Vein endothelial cell (primary cell): ENCODE results near the genes APC2 and ONECUT3.

GRCh38 chr19:1110116-1110367, 6.2 kb downstream of the GPX4 start:
- CAGE, long polyA plus RNA: no peak

- CAGE, long polyA plus RNA: no peak
Observed at GRCh38 chr19:1154093-1154569, 19.9 kb downstream of the SBNO2 start.

GRCh38 chr19:1257868-1258008, 9.4 kb downstream of the MIDN start:
- CAGE, long polyA plus RNA: no peak

DNA sequence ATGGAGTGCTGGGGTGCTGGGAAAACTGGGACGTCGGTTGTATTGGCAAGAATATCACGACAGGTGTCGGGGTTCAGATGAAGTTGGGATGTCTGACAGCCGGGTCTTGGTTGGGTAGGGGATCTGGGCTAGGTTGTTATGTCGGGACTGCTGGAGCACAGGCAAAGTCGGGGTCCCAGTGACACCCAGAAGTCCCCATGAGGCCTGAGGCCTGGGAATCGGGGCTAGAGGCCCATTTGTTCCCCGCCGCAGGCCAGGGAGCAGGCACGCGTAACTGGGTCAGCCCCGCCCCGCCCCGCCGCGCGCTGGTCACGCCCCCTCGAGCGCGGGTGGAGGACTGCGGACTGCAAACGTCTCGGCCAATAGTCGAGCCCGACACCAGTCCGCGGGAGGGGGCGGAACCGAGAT, 323 bp upstream of the CIRBP start:
- CAGE, long polyA plus RNA: no peak

GRCh38 chr19:1291749-1292193, 6.1 kb downstream of the EFNA2 start:
- CAGE, long polyA plus RNA: no peak

DNA sequence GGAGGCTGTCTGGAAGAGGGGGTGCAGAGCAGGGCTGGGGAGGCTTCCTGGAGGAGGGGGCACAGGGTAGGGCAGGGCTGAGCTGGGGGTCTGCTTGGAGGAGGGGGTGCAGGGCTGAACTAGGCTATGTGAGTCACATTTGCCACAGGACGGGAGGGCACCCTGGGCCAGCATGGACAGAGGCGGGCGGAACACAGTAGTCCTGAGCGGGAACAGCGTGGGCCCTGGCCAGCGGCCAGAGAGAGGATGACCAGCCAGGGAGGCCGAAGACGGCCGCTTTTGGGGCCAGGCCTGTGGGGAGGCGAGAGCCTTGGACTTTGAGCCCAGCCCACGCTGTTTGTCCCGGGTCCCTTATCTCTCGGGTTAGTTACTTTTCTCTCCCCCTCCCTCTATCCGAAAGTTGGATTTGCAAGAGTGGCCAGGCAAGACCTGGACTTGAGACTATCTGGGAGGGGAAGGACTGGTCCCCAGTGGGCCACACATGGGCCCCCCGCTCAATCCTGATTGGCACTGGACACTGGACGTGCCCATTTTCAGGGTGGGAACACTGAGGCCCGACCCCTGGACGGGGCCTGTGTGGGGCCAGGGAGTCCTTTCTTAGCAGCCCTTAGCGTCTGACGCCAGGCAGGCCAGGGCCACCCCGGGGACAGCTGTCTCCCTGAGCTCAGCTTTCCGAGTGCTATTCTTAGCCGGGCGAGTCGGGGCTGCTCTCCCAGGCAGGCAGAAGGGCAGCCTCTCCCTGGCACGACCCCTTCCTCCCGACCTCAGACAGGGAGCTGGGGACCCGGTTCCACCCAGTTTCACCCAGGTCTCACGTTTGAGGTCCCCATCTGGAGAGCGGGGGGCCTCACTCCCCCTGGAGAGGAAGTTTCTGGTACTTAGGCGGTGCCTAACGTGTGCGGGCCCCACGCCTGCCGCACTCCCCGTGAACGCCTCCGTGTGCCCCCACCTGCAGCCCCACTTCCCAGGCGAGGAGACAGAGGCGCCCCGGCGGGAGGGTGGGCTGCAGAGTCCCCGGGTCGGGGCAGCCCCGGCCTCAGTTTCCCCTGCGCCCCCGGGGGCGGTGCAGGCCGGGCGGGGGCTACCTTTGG, 786 bp downstream of the GAMT start:
- CAGE, long polyA plus RNA: no peak

DNA sequence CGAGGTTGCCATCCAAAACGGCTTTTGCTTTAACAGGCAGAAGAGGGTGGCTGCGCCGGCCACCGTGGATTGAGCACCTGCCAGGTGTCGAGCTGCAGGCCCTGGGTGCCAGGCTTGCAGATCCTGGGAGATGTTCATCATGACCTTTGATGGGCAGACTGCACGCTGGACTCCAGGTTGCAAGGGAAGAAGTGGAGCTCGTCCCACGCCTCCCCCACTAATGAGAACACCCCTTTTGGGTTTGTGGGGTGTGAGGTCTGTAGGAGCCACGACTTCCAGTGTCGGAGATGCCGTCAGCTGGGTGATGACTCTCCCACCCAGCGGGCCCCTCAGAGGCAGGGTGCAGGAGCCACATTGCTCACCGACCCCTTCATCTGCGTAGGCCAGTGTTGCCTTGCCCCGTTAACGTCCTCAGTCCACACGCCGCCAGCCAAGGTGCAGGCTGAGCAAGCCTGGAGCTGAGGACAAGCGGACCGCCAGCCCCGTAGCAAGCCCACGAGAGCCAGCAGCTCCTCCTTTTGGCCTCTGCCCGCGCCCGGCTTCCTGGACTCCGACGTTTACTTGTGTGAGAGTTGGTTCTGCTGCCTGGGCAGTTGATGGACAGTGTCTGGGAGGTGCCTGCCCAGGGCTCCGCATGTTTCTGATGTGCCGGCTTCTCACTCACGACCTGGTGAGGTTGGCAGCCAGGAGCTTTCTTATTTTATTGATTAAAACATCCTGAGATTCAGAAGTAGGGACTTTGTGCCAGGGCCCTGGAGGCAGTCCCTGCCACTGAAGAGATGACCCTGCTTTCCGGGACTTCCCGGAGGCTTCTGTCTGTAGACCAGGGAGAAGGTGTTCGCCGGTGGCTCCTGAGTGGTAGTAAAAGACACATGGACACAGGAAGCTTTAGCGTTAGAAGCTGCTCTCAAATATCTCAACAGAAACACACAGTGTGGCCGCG, 5.6 kb downstream of the DAZAP1 start:
- CAGE, long polyA plus RNA: no peak

DNA sequence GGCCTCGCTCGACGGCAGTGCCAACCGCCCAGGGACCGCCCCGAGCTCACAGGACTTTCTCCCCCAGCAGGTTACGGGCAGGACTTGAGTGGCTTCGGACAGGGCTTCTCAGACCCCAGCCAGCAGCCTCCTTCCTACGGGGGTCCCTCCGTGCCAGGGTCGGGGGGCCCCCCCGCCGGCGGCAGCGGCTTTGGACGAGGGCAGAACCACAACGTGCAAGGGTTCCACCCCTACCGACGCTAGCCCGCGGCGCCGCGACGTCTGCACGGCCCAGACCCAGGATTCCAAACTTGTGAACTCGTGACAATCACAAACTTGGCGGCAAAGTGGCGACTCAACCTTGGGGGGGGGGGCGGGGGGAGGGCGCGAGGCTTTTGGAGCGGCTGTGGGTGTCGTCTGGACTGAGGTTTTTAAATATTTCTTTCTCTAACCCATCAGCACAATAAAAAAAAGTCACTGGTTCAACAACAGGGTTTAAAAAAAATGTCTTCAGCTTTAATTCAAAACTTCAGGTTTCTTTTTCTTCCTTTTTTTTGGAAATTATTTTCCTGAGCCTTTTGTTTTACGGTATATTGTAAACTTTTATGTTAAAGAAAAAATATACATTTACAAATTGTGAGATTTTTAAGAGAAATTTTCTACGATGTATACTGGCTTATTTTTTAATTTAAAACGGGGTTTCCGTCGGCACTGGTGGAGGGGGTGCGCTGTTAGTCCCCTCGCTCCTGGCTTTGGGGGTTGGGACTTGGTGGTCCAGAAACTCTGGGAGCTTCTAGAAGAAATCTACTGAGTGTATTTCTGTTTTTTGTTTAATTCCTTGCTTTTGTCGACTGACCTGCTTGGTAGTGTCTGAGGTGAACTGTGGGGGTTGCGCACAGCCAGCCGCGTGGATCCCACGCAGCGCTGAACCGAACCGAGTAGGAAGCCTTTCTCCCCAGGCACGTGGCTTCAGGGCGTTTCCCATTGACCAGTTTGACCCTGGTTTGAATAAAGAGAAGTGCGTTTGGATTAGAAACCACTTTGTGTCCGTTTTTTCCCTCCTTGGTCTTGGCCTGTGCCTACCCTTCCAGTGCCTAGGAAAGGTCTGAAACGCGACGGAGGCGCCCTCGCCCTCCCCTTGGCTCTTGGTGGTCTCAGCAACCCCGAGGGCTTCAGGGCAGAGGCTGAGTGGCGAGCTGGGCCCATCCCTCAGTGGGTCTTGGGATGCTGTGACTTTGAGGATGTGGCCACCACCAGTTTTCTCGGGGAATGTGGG, 3.1 kb upstream of the RPS15 start:
- CAGE, long polyA plus RNA: no peak

- CAGE, long polyA plus RNA: no peak
Observed at GRCh38 chr19:1449423-1450624, at the start of gene APC2. TSS of gene APC2 (plus strand) at chr19:1450121.

GRCh38 chr19:1503405-1503946, 9.3 kb downstream of the ADAMTSL5 start:
- CAGE, long polyA plus RNA: no peak

DNA sequence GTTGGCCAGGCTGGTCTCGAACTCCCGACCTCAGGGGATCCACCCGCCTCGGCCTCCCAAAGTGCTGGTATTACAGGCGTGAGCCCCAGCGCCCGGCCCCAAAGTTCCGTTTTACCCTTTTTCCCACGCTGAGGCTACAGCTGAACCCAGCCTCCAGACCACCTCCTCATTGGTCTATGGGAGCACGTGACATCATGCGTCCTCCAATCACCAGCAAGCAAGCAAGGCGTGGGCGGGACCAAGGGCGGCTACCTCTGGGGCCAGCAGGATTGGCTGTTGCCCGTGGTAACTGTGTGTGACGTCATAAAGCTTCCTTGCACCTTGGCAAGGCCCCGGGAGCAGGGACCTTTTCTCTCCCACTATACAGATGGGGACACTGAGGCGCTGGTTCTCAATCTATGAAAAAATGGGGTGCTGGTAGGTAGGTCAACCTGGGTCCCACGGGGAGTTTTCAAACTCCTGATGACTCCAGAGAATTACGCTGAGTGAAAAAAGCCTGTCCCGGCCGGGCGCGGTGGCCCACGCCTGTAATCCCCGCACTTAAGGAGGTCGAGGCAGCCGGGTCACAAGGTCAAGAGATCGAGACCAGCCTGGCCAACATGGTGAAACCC, 18.8 kb downstream of the PLK5 start:
- CAGE, long polyA plus RNA: no peak

GRCh38 chr19:1753247-1753749, at the start of gene ONECUT3:
TSS of gene ONECUT3 (plus strand) at chr19:1753506.
- CAGE, long polyA plus RNA: no peak

DNA sequence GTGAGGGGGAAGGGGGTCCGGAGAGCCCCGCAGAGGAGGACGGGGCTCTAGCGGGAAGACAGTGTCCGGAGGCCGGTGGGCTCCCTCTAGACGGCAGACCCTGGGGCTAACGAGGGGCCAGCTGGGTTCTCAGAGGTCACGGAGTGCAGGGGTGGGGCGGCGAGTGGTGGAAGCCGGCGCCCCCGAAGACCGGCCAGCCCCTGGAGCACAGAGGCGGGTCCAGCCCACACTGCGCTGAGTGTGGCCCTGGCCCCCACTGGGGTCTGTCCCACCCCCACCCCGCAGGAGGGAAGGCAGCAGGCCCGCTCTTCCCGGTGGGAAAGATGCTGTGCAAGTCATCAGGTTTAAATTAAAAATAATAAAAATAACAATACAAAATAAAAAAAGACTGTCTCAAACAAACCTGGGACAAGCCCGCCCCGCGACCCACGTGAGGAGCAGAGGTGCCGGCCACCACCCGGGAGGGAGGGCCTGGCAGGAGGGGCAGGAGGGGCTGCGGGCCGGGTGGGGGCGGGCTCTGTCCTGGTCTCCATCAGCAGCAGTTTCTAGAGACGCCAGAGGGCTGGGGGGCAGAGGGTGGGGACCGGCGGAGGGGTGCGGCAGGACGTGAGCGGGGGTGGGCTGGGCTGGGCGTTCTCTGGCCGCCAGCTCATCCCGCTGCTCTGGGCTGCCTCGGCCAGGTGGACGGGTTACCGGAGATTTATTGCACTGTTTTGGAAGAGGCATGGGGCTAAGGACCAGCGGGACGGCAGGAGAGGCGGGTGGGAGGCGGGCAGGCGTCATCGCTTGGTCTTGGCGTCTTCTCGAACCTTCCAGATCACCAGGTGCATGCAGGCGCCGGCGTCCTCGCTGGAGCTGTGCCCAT, 3.4 kb upstream of the ATP8B3 start:
- CAGE, long polyA plus RNA: no peak

- CAGE, long polyA plus RNA: no peak
Observed at GRCh38 chr19:1828224-1828741, 16.2 kb upstream of the ATP8B3 start.

DNA sequence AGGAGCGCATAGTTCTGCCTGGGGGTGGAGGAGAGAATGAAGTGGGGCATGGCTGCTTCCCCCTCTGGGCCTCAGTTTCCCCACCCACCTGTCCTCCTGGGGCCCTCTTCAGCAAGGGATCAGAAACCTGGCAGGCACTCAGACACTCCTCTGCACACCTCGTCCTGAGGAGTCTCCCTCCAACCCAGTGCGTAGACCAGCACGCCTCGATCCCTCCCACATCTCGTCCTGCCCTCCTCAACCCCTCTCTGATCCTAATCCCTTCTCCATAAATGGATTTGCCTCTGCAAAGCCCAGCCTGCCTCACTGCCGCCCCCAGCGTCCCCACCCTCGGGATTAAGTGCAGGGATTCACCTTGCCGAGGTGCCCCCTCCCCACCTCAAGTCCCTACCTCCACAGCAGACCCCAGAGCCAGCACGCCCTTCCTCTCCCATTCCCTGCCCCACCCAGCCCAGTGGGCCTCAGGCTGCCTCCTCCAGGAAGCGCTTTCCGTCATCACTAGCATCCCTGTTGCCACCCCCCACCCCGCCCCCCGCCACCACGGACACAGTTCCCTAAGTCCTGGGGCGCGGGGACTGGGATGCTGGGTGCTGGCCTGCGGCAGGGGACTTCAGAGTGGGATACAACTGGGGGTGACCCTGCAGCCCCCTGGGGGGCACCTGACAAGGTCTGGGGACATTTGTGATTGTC, 4.1 kb downstream of the KLF16 start:
- CAGE, long polyA plus RNA: no peak

GRCh38 chr19:1864603-1865281, 1.4 kb upstream of the KLF16 start:
- CAGE, long polyA plus RNA: no peak

DNA sequence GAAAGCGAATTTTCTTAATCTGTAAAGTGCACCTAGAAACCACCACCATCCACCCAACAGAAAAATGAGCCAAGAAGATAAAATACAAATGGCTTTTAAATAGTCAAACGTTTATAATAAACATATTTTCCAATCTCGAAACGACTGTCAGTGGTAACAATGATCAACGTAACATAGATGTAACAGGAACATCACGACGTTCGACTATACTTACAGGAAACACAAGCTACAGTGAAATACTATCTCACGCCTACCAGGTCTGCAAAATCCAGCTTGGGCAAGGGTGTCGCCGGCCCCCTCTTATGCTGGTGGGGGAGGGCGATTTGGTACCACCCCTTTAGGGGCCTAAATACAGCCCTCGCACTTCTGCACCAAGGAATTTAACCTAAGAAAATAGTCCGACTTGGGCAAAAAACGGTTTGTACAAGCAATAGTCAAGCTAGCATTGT, 10.5 kb downstream of the ABHD17A start:
- CAGE, long polyA plus RNA: no peak

- CAGE, long polyA plus RNA: no peak
Observed at GRCh38 chr19:1884678-1885398, 458 bp downstream of the ABHD17A start.

DNA sequence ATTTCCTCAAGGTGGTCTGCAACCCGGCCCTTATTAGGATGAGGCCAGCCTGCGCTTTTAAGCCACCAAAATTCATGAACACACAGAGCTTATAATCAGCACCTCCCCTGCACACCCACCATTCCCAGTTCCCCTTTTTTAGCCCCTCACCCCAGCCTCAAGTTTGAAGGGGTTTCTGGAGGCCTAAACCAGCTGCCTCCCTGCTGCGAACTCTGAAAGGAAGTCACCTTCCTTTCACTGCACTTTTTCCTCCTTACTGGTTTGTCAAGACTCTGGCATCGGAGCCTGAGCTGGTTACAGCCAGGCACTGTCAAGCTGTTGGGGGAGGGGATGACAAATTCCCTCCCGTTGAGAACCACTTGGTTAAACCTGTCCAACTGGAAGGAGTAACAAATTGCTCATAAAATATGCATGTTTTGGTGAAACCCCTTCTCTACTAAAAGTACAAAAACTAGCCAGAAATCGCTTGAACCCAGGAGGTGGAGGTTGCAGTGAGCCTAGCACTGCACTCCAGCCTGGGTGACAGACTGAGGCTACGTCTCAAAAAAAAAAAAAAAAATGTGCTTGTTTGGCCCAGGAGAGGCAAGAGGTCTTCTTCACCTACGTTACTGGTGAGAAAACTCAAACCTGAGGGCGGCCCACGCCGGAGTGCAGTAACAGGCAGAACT, 716 bp upstream of the ADAT3 start:
- CAGE, long polyA plus RNA: no peak

GRCh38 chr19:1935527-1936557, 5.1 kb upstream of the CSNK1G2 start:
- CAGE, long polyA plus RNA: no peak